Spleen (tissue), 7 donors: ENCODE results near the gene H2BC12L.

GRCh38 chr21:42652466-42653324 is 726 bp upstream of the PDE9A start:
- PRO-cap, 4 experiments = peak in 4 of 4 experiments; most common plus-strand start chr21:42652774 (in 4)
- RAMPAGE, long total RNA, 4 experiments = no peak in any of the 4 experiments

DNA sequence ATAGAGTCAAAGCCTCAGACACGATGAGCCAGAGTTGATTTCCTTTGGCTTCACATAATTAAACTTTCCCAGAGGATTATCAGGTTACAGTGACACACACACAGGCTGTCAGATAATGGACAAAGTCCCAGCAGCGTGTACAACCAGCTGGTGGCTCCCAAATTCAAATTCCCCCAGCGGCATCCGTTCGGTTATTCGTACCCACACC is 66.5 kb downstream of the PDE9A start:
- PRO-cap, 4 experiments = no peak in any of the 4 experiments
- RAMPAGE, long total RNA, 4 experiments = no peak in any of the 4 experiments

DNA sequence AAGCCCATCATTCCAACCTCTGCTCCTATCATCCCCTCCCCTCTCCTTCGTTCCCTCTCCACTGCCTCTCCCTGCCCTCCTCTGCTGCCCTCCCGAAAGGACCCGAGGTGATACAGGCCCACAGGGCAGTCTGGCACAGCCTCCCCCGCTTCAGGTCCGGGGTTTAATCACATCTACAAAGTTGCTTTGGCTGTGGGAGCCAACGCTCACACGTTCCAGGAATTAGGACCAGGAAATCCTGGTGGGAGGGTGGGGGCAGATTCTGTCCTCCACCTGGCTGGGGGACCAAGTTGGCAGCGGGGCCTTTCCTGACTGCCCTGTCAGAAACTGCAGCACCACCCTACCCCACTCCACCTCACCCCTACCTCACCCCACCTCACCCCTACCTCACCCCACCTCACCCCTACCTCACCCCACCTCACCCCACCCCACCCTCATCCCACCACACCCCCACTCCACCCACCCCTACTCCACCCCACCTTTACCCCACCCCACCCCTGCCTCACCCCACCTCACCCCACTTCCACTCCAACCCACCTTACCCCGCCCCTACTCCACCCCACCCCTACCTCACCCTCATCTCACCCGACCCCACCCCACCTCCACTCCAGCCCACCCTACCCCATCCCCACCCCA is 95.0 kb downstream of the WDR4 start:
- PRO-cap, 4 experiments = no peak in any of the 4 experiments
- RAMPAGE, long total RNA, 4 experiments = no peak in any of the 4 experiments

- PRO-cap, 4 experiments = no peak in any of the 4 experiments
- RAMPAGE, long total RNA, 4 experiments = no peak in any of the 4 experiments
These were observed 38.6 kb downstream of the WDR4 start for GRCh38 chr21:42840323-42841550.

- PRO-cap, 4 experiments = no peak in any of the 4 experiments
- RAMPAGE, long total RNA, 4 experiments = no peak in any of the 4 experiments
These were observed 836 bp upstream of the NDUFV3 start for GRCh38 chr21:42892312-42892634.

DNA sequence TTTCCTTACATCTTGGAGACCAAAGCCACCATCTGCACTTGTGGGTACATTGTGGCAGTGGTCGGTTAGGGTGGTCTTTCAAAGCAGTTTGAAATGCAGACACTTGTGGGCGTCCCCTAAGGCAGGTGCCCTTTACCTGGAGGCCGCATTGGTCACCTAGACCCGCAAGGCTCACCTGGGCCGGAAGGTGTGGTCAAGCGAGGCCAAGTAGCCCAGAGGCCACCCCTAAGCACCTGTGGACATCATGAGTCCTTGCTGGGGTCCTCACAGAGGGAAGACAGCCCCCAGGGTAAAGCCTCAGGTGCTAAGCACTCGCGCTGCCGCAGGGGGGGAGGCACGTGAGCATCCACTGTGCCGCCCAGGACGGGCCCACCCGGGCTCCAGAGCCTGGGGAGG is 702 bp upstream of the PKNOX1 start:
- PRO-cap, 4 experiments = no peak in any of the 4 experiments
- RAMPAGE, long total RNA, 4 experiments = no peak in any of the 4 experiments

GRCh38 chr21:42992429-42992844 is 18.1 kb downstream of the PKNOX1 start:
- PRO-cap, 4 experiments = no peak in any of the 4 experiments
- RAMPAGE, long total RNA, 4 experiments = no peak in any of the 4 experiments

DNA sequence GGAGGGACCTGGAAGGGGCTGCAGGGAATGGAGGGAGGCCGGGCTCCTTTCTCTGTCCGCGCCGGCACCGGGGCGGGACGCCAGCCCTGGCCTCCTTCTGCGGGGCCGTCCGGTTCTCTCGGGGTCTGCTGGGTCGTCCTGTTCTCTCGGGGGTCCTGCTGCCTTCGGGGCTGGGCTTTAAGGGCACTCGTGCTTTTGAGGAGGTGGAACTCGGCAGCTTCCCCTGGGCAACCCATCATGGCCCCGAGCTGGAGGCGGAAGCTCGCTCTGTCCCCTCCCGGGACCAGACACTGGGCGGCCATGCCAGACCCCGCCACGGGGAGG is 4.2 kb downstream of the CRYAA start:
- PRO-cap, 4 experiments = no peak in any of the 4 experiments
- RAMPAGE, long total RNA, 4 experiments = no peak in any of the 4 experiments

- PRO-cap, 4 experiments = no peak in any of the 4 experiments
- RAMPAGE, long total RNA, 4 experiments = no peak in any of the 4 experiments
These were observed 4.6 kb downstream of the CRYAA start for GRCh38 chr21:43173409-43173757.

- PRO-cap, 4 experiments = peak in 1 of 4 experiments; most common minus-strand start chr21:43210834 (in 1)
- RAMPAGE, long total RNA, 4 experiments = no peak in any of the 4 experiments
These were observed 41.9 kb downstream of the CRYAA start for GRCh38 chr21:43210780-43211085.

DNA sequence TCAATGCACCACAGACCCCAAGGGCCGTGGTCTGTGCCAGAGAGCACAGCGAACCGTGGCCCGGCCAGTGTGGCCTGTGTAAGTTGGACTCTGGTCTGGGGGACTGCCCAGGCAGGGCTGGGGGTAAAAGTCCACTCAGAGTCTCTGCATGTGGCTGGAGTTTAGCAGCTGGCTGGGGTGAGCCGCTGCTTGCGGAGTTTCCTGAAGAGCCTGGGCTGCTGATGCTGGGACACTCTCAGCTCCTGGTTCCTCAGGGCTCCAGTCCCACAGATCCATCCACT is 105.7 kb downstream of the CRYAA start:
- PRO-cap, 4 experiments = no peak in any of the 4 experiments
- RAMPAGE, long total RNA, 4 experiments = no peak in any of the 4 experiments

DNA sequence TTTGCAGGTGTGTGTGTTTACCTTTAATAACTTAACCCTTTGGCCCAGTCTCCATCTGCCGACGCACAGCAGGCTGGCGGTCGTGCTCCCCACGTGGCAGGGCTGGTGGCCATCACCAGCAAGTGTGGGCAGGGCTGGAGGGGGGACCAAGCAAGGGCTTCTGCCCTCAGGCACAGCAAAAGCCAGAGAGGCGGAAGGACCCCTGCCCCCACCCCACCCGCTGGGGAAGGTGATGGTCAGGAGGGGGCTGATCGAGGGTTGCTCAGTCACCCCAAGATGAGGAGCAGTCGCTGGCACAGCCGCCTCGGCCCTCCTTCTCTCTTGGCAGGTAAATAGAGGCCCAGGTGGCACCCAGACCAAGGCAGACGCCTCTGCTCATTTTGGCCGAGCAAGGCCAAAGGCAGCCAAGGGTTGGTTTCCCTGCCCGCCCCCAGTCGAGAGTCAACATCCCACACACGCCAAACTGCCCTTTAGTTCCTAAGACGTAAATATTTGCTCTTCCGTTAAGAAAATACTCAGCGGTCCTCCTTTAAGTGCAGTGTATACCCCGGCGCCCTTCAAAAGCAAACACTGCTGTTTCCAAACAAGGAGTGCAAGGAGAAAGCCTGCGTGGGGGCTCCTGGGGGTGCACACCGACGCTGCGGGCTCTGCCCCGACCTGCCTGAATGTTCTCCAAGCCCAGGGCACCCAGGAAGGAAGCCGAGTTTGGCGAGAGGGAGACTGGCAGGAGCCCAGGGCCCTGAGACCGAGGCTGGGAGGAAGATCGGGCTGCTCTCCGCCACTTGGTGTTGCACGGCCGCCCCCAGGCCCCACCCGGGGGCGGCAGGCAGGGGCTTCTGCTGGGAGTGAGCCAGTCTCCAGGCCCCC is 82.7 kb downstream of the SIK1 start:
- PRO-cap, 4 experiments = no peak in any of the 4 experiments
- RAMPAGE, long total RNA, 4 experiments = no peak in any of the 4 experiments

GRCh38 chr21:43354537-43354909 is 72.4 kb downstream of the SIK1 start:
- PRO-cap, 4 experiments = peak in 1 of 4 experiments; most common minus-strand start chr21:43354845 (in 1)
- RAMPAGE, long total RNA, 4 experiments = start-site peak on the minus strand in 1 of 4 experiments, at chr21:43354838-43354845 at its widest, 8 reads per replicate

DNA sequence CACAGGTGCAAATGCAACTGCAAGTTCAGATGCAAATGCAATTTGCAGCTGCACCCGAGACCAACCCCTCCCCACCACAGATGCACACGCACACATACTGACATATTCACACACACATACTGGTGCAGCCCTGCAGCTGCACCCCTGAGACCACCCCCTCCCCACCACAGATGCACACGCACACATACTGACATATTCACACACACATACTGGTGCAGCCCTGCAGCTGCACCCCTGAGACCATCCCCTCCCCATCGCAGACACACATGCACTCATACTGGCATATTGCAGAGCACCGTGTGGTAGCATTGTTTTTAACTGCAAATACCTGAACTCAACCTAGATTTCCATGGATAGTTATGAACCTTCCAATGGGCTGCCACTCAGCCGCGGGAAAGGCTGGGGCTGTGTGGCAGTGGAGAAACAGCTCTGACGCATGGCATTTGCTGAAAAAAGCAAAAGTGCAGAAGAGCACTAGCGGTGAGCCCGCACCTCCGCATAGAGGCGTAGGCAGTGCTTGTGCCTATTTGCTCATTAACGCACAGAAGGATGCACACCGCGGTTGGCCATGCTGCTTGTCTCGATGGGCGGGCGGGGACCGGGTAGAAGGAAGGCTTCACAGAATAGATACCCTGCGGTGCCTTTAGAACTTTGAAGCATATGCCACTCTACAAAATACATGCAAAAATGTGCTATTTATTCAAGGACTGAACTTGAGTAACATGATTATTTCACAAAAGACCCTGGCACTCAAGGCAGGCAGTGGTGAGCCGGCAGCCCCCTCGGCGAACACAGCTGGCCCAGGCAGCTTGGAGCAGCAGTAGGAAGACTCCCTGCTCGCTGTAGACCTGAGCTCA is 71.8 kb downstream of the SIK1 start:
- PRO-cap, 4 experiments = peak in 1 of 4 experiments; most common plus-strand start position 534 of the sequence (in 1)
- RAMPAGE, long total RNA, 4 experiments = start-site peak on the plus strand in 1 of 4 experiments, centred at position 260 of the sequence, 20 reads per replicate

- PRO-cap, 4 experiments = peak in 4 of 4 experiments; most common plus-strand start chr21:43362551 (in 3); most common minus-strand start chr21:43362502 (in 2)
- RAMPAGE, long total RNA, 4 experiments = start-site peak on the plus strand in 1 of 4 experiments, at chr21:43362550-43362555 at its widest, 6 reads per replicate
These were observed 64.7 kb downstream of the SIK1 start for GRCh38 chr21:43362131-43362826.

GRCh38 chr21:43564912-43565345 is at the start of gene H2BC12L:
H2BC12L (plus strand) TSS chr21:43565182.
- PRO-cap, 4 experiments = no peak in any of the 4 experiments
- RAMPAGE, long total RNA, 4 experiments = no peak in any of the 4 experiments

DNA sequence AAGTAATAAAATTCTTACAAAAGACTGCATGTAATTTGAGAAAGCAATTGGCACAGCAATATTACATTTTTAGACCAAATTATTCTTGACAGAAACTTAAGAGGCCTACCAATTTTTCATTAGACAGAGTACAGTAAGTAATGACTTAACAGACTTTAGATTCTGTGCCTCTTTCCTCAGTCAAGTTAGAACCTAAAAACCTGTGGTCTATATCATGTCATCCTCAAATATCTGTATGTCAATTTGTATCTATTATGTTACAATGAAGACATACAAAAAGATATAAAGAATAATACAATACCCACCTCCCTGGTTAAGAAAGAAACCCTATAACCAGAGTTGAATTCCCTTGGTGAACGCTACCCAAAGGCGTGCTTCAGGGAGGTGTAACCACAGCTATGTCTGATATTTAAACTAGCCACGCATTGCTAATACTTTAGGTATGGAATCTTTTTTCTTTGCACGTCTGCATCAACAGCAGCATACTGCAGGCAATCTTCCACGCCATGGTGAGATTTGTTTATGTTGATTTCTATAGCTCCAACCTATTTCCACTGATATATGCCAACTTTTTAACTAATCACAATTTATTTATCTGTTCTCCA is 35.6 kb downstream of the H2BC12L start:
- PRO-cap, 4 experiments = no peak in any of the 4 experiments
- RAMPAGE, long total RNA, 4 experiments = no peak in any of the 4 experiments

GRCh38 chr21:43619341-43619810 is 39.9 kb downstream of the HSF2BP start:
- PRO-cap, 4 experiments = no peak in any of the 4 experiments
- RAMPAGE, long total RNA, 4 experiments = no peak in any of the 4 experiments

- PRO-cap, 4 experiments = no peak in any of the 4 experiments
- RAMPAGE, long total RNA, 4 experiments = no peak in any of the 4 experiments
These were observed 18.6 kb downstream of the PDXK start for GRCh38 chr21:43737378-43738064.

DNA sequence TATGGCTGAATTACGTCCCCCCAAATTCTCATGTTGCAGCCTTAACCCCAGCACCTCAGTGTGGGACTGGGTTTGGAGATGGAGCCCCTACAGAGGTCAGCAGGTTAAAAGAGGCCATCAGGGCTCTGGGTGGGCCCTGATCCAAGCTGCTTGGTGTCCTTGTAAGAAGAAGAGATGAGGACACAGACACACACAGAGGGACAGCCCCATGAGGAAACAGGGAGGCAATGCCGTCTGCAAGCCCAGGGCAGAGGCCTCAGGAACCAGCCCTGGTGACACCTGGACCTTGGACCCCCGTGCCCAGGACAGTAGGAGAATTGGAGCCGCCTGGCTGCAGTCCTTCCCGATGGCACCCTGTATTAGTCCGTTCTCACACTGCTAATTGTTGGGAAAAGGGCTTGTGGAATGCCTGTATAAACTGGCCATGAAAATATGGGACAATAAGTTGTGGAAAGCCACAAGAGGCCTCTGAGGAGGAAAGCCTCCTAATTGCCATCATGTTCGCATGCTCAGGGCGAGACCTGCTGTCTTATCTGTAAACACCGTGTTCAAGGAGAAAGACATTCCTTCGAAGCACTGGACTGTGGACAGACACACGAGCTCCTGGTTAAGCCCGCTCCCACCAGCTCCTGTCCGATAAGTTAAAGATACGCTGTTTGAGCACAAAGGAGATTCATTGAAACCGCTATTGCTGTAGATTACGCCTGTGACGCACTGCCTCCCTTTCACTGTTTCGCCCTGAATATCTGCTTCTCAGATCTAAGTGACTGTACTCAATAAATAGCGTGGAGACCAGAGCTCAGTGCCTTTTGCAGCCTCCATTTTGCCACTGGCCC is 19.4 kb downstream of the PDXK start:
- PRO-cap, 4 experiments = no peak in any of the 4 experiments
- RAMPAGE, long total RNA, 4 experiments = no peak in any of the 4 experiments